ENCODE measurements around a stretch of chr1.

GRCh38 chr1:243731205-243731901, 118.7 kb downstream of the AKT3 start:
- PRO-cap: no peak

DNA sequence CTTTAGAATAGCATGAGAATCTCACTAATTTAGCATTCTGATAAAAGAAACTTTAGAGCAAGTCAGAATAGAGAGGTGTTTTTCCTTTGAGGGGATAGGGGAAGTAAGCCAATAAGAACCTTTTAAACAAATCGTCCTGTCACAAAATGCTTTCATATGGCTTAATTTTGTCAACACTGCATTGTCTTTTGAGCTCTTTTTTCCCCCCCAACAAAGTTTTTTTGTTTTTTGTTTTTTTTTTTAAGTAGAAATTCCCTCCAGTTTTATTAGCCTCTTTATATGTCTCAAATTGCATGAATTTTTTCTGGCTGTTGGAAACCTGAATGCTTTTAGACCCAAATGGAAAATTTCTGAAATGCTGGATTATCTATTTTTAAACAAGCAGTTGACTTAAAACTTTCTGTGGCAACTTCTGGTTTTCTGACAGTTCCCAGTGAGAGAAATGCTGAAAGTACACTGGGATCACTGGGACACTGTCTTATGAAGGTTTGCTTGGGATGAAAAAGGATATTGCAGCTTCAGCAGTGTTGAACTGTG, 4.5 kb downstream of the ZBTB18 start:
- PRO-cap: no peak

GRCh38 chr1:244074451-244075230, 23.6 kb downstream of the ZBTB18 start:
- PRO-cap: no peak

DNA sequence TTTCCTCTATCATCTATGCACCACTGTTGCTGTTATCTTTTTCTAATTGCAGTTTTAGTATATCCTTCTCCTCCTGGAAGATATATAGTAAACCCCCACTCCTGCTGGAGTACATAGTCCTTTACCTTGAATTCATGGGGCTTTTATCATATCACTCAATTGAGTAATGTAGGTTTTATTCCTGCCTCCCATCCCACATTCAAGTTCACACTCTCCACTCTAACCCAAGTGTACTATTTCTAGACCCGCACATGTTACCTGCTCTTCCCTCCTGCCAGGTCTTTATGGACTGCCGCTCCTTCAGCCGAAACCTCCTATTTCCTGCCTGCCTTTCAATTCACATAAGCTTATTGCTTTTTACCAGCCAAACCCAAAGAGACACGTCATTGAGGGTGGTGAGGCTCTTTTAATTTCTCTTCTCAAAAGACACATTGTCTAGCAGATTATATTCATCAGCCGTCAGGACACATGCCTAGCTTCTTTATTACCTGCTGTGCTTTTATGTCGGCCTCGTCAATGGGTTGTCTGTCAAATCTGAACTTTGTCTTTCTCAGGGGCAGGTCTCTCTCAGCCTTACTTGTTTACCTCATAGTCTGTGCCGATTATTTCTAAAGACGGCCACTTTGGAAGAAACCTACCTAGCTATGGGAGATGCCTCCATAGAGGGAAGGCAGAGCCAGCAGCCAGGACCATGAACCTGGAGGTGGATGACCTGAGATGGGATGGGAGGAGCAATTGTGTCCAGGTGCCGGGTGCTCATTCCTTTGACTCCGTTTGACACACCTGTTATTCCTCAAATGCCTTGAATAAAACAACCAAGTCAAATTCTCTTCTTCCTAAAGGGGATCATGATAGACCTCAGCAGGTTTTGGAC, 41.9 kb downstream of the ZBTB18 start:
- PRO-cap: no peak

- PRO-cap: no peak
Measured at GRCh38 chr1:244269287-244269574, 83.2 kb upstream of the C1orf100 start.

- PRO-cap: no peak
Measured at GRCh38 chr1:244437416-244438102, 14.2 kb downstream of the ADSS2 start.

DNA sequence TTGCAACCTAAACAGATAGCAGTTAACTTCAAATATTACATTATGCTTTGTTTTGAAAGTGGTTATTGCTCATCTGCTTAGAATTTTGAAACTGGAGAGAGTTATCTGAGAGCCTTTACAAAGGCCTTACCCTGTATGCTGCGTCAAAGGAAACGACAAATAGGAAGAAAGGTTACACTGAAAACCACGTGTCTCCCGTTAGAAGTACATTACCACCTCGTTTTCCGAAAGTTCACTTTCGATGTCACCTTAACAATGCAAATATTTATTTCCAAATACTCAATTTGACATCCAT, 1.2 kb downstream of the ADSS2 start:
- PRO-cap: no peak

GRCh38 chr1:244659728-244660256, 6.9 kb downstream of the DESI2 start:
- PRO-cap: no peak

DNA sequence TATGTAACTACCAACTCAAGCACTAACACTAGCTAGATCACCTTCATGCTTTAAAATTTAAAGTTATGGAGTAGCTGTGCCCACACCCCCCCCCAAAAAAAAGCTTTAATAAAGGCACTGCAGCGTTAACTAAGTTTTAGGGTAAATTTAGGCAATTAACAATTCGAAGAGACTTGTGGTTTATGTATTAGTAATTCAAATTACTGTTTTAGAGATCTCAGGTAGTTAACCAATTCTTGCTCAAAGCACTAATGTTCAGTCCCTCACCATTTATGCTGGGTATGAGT, 14.0 kb downstream of the HNRNPU start:
- PRO-cap: no peak

DNA sequence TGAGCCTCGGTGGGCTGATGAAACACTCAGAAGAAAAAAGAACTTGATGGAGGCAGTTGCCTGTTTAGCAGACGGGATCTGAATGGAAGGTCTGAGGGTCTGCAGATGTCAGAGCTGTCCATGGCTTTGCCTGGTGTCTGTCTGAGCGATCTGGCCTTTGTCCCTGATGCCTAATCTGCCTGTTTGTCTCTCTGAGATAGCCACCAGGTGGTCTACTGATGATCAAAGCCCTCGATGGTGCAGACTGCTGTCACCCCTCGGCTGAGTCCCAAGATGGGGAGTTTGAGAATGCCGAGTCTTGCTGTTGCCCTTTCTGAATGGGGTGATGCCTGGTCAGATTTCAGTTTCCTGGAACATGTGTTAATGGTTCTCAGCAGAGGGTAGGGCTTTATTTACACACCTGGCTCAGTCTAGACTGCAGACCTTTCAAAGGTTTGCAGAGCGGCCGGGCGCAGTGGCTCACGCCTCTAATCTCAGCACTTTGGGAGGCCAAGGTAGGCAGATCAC, 90.3 kb downstream of the KIF26B start:
- PRO-cap: no peak

GRCh38 chr1:245550436-245551108, 395.8 kb downstream of the KIF26B start:
- PRO-cap: no peak

GRCh38 chr1:245810883-245811411, 656.2 kb downstream of the KIF26B start:
- PRO-cap: no peak

GRCh38 chr1:246008403-246008952, 498.6 kb downstream of the SMYD3 start:
- PRO-cap: no peak

- PRO-cap: no peak
Measured at GRCh38 chr1:246071299-246072060, 435.6 kb downstream of the SMYD3 start.

GRCh38 chr1:246181961-246183146, 324.7 kb downstream of the SMYD3 start:
- PRO-cap: no peak

DNA sequence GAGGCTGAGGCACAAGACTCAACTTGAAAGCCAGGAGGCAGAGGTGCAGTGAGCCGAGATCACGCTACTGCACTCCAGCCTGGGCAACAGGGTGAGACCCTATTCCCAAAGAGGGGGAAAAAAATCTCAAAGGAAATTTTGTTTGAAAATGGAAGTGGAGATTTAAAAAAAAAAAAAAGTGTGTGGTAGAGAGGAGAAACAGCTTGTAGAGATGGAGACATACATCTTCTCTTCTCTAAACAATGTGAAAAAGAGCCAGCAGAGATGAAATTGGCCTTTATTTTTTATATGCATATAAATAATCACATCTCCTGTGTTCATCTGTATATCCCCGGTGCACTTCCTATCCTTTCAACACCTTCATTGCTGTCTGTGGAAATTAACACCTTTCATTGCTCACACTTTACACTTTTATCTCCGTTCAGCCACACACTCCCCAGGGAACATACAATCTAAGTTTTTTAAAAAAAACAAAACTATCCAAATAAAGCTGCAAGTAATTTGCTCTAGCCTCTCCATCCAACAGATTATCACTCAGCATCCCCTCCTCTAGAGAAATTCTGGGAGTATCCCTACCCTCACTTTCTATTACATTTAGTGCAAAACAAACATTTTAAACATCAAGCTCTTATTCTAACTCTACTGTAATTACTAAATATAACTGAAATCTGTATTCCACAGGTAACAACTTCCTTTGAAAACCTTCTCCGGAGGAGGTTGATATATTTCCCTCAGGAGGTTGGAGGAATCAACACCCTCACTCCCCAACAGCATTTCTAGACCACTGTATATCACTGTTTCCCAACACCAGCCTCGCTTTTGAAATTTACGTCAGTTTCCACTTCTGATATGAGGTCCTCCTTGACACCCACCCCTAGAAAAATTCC, 184.6 kb downstream of the SMYD3 start:
- PRO-cap: no peak

DNA sequence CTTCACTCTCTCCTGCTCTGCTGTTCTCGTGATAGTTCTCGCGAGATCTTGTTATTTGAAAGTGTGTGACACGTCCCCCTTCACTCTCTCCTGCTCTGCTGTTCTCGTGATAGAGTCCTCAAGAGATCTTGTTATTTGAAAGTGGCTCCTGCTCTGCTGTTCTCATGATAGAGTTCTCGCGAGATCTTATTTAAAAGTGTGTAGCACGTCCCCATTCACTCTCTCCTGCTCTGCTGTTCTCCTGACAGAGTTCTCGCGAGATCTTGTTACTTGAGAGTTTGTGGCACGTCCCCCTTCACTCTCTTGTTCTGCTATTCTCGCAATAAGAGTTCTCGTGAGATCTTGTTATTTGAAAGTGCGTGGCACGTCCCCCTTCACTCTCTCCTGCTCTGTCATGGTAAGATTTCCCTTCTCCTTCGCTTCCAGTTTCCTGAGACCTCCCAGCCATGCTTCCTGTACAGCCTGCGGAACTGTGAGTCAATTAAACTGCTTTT, 47.9 kb downstream of the SMYD3 start:
- PRO-cap: no peak

DNA sequence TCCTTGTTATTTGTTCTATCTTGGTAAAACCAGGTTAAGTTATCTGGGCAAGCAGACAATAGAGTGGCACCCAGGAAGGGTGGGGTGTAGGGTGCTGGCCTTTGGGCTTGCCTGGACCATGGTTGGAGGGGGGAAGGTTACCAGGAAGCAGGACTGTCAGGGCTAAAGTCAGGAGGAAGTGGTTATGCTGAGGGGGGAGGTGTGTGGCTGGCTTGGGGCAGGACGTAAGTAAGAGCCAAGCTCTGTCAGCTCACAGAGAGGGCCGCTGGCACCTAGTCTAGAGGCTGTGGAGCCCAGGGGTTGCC, 20.3 kb upstream of the SMYD3 start:
- PRO-cap: no peak

- PRO-cap: no peak
Measured at GRCh38 chr1:246565757-246566091, 337 bp downstream of the TFB2M start.

DNA sequence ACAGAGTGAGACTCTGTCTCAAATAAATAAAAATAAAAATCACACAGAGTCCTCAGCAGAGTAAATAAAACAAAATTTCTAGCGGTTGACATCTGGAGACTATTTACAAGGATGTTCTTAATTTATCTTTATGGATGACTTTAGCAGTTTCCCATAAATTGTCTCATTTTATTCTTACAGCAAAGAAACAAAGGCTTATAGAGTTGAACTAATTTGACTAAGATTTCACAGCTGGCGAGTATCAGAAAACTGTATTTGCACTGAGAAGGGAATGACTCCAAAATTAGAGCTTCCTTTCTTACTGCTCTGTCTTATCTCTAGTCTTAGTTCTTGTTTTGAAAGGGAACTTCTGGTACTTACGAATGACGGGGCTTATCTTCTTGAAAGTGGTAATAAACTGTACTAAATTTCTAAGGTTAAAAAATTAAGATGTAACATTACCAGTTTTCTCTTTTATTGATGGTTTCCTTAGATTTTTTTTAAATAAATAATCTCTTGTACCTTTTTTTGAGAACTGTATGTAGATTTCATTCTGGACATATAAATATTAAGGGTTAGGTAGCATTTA, 13.6 kb downstream of the CNST start:
- PRO-cap: no peak